ENCODE measurements around a stretch of chr7.

DNA sequence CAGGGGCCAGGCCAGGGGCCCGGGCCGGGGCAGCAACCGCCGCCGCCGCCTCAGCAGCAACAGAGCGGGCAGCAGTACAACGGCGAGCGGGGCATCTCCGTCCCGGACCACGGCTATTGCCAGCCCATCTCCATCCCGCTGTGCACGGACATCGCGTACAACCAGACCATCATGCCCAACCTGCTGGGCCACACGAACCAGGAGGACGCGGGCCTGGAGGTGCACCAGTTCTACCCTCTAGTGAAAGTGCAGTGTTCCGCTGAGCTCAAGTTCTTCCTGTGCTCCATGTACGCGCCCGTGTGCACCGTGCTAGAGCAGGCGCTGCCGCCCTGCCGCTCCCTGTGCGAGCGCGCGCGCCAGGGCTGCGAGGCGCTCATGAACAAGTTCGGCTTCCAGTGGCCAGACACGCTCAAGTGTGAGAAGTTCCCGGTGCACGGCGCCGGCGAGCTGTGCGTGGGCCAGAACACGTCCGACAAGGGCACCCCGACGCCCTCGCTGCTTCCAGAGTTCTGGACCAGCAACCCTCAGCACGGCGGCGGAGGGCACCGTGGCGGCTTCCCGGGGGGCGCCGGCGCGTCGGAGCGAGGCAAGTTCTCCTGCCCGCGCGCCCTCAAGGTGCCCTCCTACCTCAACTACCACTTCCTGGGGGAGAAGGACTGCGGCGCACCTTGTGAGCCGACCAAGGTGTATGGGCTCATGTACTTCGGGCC is 1.0 kb downstream of the FZD1 start:
- PRO-cap, result no peak

GRCh38 chr7:91300005-91300716 is 35.9 kb downstream of the FZD1 start:
- PRO-cap, result no peak

GRCh38 chr7:91941705-91941850 is 916 bp downstream of the AKAP9 start:
- PRO-cap, result no peak

GRCh38 chr7:91945343-91945885 is 4.8 kb downstream of the AKAP9 start:
- PRO-cap, result no peak

GRCh38 chr7:92041961-92042710 is 92.1 kb downstream of the CYP51A1 start:
- PRO-cap, result no peak

GRCh38 chr7:92266151-92267188 is 20.7 kb downstream of the ANKIB1 start:
- PRO-cap, result no peak

DNA sequence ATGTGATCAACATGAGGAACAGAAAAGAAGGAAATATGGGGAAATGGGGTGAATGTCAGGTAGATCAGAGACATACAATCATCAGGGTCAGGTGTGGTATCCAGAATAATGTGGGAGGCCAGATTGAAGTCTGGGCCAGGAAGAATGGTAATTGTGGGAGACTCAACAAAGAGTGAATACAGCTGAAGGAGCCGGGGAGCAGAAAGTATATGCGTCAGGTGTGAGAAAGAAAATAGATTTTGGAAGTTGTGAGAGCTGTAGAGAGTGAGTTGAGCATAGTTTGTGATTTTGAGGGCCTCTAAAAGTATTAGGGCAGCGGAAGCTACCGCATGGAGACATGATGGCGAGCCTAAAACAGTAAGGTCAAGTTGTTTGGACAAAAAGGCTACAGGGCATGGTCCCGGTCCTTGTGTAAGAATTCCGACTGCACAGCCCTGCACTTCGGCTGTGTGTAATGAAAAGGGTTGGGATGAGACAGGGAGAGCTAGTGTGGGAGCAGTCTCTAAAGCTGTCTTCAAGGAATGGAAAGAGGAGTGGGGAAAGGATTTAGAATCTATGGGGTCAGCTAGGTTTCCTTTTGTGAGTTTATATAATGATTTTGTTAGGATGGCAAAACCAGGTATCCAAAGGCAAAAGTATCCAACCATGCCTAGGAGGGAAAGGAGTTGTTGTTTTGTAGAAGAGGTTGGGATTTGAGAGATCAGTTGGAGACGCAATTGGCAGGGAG is 3.6 kb upstream of the ERVW-1 start:
- PRO-cap, result no peak

DNA sequence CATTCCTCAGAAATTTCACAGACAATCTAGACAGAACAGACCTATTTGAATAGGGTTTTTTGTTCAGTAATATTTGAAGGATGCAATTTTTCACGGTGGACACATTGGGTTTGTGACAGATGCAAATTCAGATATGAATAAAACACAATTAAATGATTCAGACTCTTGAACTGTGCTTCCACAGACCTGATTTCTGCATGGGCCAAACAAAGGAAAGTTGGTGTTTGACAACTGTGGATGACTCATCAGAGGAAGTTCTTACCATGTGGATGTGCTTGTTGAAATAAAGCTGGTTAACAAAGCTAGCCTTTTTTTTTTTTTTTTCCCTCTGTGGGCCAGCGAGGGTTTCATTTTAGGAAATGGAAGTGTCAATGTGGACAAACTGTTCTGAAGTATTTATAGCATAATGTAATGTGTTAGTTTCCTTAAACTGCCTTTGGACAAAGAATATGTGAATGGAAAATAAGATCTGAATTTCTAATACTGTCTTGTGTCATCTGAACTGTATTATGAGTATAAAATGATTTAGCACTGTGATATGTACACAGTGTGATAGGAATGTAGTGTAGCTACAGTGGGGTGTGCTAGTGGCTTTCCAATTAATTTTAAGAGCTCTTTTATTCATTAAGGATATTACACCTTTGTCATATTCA is 43.3 kb upstream of the FAM133B start:
- PRO-cap, result no peak

DNA sequence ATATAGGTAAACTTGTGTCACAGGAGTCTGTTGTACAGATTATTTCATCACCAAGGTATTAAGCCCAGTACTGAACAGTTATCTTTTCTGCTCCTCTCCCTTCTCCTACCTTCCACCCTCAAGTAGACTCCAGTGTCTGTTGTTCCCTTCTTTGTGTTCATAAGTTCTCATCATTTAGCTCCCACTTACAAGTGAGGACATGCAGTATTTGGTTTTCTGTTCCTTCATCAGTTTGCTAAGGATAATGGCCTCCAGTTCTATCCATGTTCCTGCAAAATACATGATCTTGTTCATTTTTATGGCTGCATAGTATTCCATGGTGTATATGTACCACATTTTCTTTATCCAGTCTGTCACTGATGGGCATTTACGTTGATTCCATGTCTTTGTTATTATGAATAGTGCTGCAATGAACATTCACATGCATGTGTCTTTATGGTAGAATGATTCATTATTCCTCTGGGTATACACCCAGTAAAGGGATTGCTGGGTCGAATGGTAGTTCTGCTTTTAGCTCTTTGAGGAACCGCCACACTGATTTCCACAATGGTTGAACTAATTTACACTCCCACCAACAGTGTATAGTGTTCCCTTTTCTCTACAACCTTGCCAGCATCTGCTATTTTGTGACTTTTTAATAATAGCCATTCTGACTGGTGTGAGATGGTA is 79.0 kb downstream of the CDK6 start:
- PRO-cap, result no peak

DNA sequence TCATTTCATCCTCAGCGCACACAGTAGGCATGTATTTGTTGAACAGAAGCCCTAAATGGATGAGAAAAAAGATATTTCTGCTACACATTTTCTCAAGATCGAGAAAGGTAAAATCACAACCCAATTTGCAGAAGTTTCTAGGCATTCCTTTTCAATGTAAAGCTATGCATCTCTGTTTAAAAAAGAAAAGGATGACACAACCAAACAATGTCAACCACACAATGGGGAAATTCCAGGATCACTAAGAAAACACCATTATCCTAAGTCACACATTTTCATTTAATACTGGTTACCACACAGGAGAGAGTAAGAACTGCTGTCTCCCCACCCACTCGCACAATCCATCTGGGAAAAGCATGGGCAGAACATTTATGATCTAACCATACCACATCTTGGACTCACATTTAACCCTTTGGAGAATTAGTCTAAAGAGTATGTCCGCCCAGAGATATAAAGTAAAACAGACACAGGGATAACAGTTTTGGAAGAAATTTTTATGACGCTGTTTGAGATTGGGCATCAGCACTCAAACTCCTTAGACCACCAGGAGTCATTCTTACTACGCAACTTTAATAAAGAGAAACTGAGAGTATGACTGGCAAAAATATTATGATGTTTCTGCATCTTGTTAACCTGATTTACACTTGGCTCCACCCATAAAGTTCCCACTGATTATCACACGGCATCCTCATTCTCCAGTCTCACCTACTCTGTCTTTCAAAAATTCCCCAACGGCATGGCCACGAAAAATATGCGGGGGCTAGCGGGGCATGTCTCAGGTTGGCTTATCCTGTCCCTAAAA is 4.2 kb downstream of the CDK6 start:
- PRO-cap, result unidirectional peak, minus-strand start at position 343 of the sequence

GRCh38 chr7:92834868-92835877 is 1.2 kb downstream of the CDK6 start:
- PRO-cap, result bidirectional peak, plus-strand start at chr7:92835570, minus-strand start at chr7:92835291

- PRO-cap, result no peak
These were observed 101.9 kb downstream of the SAMD9 start for GRCh38 chr7:93015847-93016329.

GRCh38 chr7:93793152-93793430 is 97.5 kb downstream of the TFPI2 start:
- PRO-cap, result no peak

- PRO-cap, result unidirectional peak, minus-strand start at chr7:93944818
These were observed 23.2 kb downstream of the GNG11 start for GRCh38 chr7:93944688-93945107.

GRCh38 chr7:94087628-94088088 is 83.5 kb upstream of the BET1 start:
- PRO-cap, result no peak

DNA sequence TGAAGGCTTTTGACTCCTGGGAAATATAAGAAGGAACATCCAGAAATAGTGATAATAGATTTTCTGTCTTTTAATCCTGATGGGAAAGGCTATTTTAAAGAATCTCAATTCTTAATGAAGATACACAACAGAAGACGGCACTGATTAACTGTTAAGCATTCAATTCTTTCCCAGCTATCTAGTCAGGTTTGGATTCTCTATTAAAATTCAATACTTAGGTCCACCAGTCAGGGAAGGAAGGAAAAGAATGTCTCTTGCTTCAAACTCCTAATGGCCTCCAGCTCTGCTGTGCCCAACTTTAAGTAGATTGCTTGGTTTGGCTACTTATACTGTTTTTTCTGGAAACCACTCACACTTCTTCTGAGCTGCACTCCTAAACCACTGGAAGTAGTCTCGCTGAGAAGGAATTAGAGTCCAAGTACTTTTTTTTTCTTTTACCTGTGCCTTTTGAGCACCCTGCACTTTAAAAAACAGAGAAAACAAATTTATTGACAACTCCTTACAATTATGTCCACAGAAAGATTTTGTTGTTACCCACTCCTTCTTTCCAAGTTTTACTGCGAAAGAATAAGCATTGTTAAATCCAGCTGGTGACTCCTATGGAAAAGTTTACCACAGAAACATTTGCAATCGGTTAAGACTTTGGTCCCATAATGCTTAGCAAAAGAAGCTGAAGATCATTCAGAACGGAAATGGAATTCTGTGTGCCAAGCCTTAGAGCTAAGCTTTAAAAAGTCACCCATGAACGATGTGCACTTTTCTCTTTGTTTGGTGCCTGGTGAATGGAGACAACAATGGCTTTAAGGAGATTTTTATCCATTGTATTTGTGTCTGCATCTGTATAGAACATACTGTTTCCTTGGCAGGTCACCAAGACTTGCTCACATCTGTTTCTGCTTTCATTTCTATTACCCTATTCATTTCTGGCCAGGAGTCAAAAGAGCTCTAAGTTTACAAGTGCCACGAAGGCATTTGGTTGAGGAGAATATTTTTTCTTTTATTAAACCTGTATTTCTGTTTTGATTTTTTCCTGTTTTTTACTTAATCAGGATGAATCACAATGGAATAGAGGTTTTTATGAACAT is 26.5 kb upstream of the COL1A2 start:
- PRO-cap, result unidirectional peak, minus-strand start at position 272 of the sequence

DNA sequence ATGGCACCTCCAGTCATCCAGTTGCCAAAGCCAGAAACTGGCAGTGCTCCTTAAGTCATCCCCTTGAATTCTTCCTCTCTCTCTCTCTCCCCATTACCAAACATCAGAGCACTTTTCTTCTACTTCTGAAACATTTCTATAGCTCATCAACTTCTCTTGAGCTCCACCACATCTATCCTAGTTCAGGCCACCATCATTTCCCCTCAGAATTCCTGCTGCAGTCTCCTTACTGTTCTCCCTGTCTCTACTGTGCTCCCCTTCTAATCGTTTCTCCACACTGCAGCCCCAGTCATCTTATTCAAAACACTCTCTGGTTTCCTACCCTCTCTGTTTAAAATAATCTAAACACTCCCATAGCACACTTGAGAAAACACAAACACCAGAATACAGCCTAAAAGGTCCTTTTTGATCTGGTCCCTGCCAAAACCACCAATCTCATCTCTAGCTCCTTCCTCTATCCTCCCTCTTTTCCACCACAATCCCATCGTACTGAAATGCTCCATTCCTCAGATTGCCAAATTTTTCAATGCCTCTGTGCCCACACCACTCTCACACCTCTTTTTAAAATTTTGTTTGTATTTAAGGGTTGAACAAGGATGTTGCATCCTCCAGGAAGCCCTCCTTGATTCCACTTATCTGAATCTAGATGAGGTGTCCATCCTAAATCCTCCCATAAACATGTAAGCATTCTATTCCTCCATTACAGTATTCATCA is 4.8 kb upstream of the COL1A2 start:
- PRO-cap, result no peak

GRCh38 chr7:94419258-94419760 is 24.6 kb downstream of the COL1A2 start:
- PRO-cap, result no peak

GRCh38 chr7:94425339-94426221 is 30.9 kb downstream of the COL1A2 start:
- PRO-cap, result no peak

DNA sequence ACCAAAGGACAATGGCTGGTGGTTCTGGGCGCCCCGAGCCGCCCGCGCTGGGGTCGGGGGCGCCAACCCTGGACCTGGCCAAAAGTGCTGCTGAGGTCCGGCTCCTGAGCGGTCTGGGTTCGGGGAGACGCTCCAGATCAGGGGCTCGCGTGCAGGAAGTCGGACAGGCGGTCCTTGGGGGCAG is 694 bp downstream of the CASD1 start:
- PRO-cap, result no peak